Suprapubic skin (tissue), 4 donors: ENCODE measurements around the genes TASOR and DENND6A.

- PRO-cap: unidirectional peak, plus-strand start at chr3:54527809
- RAMPAGE, long total RNA, 4 experiments: no peak in any of the 4 experiments
Measured at GRCh38 chr3:54527507-54527927, 400.3 kb downstream of the LRTM1 start.

DNA sequence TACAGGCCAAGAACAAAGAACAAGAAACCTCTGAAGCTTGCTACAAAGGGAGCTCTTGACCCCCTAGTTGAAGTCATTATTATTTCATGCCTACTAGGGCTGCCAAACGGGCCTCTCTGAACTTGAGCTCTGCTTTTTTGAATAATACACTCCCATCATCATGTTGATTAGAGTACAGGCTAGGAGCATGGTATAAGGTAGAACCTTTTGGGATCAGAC, 238.3 kb upstream of the LRTM1 start:
- PRO-cap: no peak
- RAMPAGE, long total RNA, 4 experiments: no peak in any of the 4 experiments

GRCh38 chr3:56682704-56683490, at the start of gene TASOR:
Gene TASOR, minus strand, starts transcription at chr3:56683265.
- PRO-cap: bidirectional peak, plus-strand start at chr3:56682932, minus-strand start at chr3:56682859; bidirectional peak, plus-strand start at chr3:56683403, minus-strand start at chr3:56683242
- RAMPAGE, long total RNA, 4 experiments: start-site peak on the minus strand in 1 of 4 experiments, at chr3:56682847-56683295 at its widest, 16 to 21 reads per replicate

- PRO-cap: no peak
- RAMPAGE, long total RNA, 4 experiments: no peak in any of the 4 experiments
Measured at GRCh38 chr3:57007208-57007975, 53.1 kb upstream of the SPATA12 start.

DNA sequence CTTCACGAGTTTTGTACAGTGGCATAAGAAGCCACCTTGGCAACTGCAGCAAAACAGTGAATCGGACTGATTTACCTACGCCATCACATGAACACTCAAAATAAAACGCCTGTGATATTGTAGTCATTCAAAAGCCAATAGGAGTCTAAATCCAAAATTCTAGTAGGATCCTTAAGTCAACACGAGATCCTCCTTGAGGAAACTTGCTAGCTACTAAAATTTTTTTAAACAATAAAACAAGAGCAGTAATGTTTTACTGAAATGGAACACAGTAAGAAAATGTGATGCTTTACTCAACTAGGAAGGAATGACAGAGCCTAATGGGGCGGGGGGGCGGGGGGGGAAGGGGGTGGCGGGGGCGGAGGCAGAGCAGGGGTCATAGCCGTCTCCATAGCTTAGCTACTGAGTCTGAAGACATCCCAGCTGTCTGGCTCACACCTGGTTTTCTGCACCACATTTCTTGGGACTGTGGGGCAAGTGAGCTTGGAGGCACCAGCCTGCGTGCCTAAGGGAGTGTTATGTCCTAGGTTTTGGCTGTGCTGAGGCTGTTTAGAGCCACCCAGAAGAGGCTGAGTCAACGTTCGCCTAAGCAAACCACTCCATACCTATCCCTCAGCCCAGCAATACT, 1.6 kb downstream of the IL17RD start:
- PRO-cap: no peak
- RAMPAGE, long total RNA, 4 experiments: no peak in any of the 4 experiments

- PRO-cap: no peak
- RAMPAGE, long total RNA, 4 experiments: no peak in any of the 4 experiments
Measured at GRCh38 chr3:57245805-57246551, 18.4 kb downstream of the APPL1 start.

- PRO-cap: no peak
- RAMPAGE, long total RNA, 4 experiments: no peak in any of the 4 experiments
Measured at GRCh38 chr3:57555301-57555577, 835 bp upstream of the PDE12 start.

GRCh38 chr3:57630128-57630874, 33.2 kb upstream of the ARF4 start:
- PRO-cap: no peak
- RAMPAGE, long total RNA, 4 experiments: no peak in any of the 4 experiments

- PRO-cap: bidirectional peak, plus-strand start at chr3:57693143, minus-strand start at chr3:57693077
- RAMPAGE, long total RNA, 4 experiments: no peak in any of the 4 experiments
Measured at GRCh38 chr3:57692739-57693375, at the start of gene DENND6A. Gene DENND6A, minus strand, starts transcription at chr3:57693077.

GRCh38 chr3:57889819-57890140, 118.4 kb upstream of the FLNB start:
- PRO-cap: bidirectional peak, plus-strand start at chr3:57890002, minus-strand start at chr3:57889885
- RAMPAGE, long total RNA, 4 experiments: start-site peak on the plus strand in 1 of 4 experiments, at chr3:57890028-57890058 at its widest, 40 reads per replicate

GRCh38 chr3:57890814-57891458, 117.3 kb upstream of the FLNB start:
- PRO-cap: no peak
- RAMPAGE, long total RNA, 4 experiments: no peak in any of the 4 experiments

- PRO-cap: no peak
- RAMPAGE, long total RNA, 4 experiments: no peak in any of the 4 experiments
Measured at GRCh38 chr3:57983762-57984323, 24.4 kb upstream of the FLNB start.

DNA sequence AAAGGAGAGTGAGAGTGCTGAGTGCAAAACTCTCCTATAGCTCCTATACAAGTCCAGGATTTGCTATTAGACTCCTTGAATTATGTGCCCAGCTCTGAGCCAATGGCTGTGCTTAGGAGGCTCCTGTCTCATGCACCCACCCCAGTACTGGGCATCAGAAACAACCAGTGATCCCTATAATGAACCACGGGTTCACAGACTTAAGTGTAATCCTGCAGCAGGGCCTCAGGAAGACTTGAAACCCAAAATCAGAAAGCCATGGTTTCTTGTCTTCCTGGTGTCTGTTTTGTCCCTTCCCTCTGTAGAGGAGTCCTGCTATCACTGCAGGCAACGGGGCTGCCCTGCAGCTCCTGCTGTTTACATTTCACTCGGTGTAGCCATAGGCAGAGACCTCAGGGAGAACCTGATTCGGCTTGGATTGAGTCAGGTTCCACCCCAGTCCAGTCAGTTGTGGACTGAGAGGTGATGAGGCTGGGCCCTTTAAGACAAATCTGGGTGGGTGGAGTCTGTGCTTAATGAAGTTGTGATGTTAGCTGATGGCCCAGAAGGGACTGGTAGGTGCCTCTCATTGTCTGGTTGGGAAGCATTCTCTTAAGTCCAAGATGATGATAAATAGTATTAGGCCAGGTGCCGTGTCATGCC, 35.6 kb downstream of the FLNB start:
- PRO-cap: no peak
- RAMPAGE, long total RNA, 4 experiments: no peak in any of the 4 experiments

DNA sequence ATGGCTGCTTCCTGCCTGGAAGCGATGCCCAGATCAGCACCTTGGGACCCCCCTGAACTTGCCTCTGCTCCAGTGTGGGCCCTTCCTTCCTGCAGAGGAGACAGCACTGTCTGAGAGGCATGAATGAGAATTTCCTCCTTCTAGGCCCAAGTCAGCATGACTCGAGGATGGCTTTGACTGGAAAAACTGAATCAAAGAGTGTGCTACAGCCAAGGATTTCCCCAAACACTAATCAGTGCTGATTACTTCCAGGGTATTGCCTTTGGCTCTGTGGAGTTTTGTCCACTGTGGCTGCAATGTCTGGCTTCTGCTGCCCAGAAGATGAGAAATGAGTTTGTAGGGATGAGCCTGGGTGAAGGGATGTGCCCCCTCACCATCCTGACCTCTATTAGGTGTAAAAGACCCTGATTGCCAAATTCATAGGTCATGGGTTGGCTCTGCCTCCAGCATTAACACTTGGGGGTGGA, 36.5 kb downstream of the FLNB start:
- PRO-cap: no peak
- RAMPAGE, long total RNA, 4 experiments: no peak in any of the 4 experiments

DNA sequence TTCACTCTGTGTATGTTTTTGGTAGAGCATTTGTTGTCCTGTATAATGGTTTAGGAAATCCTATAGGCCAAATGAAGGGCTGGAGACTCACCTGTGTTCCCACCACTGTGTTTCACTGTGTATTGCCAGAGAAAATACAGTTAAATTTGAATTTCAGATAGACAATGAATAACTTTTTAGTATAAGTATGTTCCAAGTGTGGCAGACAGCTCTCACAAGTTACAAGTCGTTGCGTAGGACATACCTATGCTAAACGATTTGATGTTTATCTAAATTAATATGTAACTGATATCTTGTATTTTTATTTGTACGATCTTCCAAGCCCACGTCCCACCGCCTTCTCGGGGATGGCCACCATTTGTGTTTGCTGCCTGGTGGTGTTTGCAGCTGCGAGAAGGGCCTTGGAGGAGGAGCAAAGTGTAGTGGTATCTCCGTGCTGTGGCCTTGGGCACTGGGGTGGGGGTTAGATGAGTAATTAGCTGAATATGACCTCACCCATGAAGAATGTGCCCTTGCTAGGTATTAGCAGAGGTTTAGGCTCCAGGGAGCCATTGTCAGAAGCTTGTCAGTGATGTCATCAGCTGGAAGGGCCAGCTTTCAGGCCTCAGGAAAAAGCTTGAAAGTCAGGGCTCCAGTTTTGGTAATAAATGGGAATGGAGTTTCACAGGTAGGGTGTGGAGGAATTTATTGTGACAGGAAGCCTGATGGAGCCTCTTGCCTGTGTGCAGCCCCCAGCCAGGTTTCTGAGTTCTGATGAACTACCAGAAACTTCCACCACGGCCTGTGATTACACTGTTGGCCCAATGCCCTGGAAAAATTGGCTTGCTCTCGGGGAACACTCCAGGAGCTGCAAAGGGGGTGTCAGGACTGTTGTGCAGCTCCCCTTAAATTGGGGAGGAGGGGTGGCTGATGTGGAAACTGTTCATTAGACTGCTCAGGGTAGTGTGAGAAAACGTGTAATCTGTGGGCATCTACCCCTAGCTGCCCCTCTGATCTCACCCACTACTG, 41.0 kb downstream of the FLNB start:
- PRO-cap: no peak
- RAMPAGE, long total RNA, 4 experiments: no peak in any of the 4 experiments

- PRO-cap: no peak
- RAMPAGE, long total RNA, 4 experiments: no peak in any of the 4 experiments
Measured at GRCh38 chr3:58081979-58082547, 73.8 kb downstream of the FLNB start.

DNA sequence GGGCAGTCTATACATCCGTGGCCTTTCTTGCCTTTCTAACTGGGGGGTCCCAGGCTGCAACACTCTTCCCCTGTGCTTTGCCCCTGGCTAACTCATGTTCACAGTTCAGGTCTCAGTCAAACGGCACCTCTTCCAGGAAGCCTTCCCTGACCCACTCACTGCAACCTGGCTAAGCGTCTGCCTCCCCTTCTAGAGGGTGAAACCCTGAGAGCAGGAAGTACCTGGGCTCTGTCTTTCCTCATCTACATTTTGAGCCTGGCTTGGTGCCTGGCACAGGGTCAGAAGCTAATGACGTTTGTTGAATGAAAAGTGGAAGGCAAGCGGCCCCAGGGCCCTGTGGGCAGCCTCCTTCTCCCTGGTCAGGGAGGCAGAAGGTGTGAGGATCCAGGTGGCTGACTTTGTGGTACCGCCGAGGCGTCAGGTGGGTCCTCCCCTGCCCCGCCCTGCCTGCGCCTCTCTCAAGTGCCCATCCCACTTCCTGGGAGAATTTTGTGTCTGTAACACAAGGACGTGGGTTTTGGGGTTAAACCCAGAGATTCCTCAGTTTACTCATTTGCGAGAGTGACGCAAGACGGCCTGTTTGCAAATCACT, 32.1 kb downstream of the DNASE1L3 start:
- PRO-cap: no peak
- RAMPAGE, long total RNA, 4 experiments: no peak in any of the 4 experiments

DNA sequence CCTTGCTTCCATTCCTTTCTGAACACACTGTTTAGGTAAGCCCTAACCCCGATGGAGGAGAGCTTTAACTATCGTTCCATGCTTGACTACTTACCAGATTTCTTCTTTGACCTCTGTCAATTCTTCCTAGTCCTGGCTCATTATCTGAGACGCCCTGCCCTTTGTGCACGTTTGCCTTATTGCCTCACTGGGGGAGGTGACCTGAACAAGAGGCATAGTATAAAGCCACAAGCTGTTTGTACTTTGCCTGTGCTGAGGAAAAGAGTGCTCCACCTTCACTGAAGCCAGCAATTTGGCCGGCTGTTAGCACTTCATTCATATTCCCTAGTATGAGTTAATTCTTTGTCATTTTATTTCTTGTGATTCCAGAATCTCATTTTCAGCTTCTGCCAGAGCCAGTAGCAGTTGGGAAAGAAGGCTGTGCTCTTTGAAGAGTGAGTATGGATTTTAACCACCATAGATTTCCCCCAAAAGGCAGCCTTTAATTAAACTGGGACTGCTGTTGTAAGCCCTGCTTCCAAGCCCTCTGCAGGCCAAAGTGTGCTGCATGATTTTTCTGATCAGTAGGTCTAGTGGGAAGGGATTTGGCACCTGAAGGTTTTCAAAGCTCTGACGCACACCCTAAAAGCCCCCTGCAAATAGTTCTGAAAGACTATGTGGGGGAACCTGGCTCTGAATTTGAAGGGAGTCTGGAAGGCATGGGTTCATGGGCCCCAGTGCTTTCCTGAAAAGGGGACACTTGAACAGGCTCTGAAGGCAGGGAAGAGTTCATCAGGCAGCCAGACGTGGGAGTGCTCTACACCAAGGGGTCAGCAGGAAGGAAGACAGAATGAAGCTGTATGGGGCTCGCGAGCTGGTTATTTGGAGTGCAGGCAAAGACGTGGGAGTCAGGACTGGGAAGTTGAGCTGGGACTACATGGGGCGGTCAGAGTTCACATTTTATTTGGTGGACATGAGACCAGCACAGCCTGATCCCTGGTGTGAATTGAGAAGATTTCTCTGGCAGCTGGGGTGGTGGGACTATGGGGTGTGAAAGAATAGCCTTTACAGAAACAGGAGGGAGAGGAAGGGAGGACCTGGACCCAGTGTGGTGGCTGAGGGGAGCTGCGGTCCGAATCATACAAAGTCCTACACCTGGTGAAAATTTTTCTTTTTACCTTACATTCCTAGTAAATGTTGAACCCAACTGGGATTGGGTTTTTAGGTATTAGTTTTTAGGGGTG, 12.3 kb downstream of the ABHD6 start:
- PRO-cap: unidirectional peak, plus-strand start at position 250 of the sequence
- RAMPAGE, long total RNA, 4 experiments: start-site peak on the plus strand in 2 of 4 experiments, centred at positions 244 to 699 of the sequence, 8 to 20 reads per replicate

- PRO-cap: no peak
- RAMPAGE, long total RNA, 4 experiments: no peak in any of the 4 experiments
Measured at GRCh38 chr3:58355710-58356539, 23.2 kb downstream of the PXK start.

DNA sequence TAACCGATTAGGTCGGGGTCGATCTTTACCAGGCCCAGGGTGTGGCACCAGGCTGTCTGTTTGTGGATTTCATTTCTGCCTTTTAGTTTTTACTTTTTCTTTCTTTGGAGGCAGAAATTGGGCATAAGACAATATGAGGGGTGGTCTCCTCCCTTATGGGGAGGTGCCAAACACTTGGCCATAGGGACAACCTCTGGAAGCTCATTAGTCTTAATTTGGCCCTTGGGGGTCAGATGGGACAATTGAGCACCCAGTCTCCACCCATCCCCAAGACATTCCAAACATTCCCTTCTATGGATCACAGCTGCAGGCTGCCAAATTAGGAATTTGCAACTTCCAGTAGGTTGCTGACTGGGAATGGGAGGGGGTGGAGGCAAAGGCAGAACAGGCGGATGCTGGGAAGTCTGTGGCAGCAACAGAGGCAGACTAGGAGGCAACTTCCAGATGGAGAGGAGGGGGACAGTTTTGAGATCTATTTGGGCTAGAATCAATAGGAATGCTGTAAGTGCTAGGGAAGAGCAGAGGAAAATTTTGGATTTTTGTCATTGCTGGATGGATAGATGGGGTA, 1.3 kb upstream of the PDHB start:
- PRO-cap: no peak
- RAMPAGE, long total RNA, 4 experiments: no peak in any of the 4 experiments